ENCODE measurements around a stretch of chr7.

- RRBS, result no CpG with 5 or more reads among the region's 5 CpGs
Observed at GRCh38 chr7:95602227-95602914, 6.1 kb upstream of the PDK4 start.

- RRBS, result no CpG with 5 or more reads among the region's 1 CpG
Observed at GRCh38 chr7:95683066-95683279, 86.7 kb upstream of the PDK4 start.

GRCh38 chr7:96075315-96075797 is 246.5 kb downstream of the SLC25A13 start:
- RRBS, result 2% methylated on average over 7 of the region's 23 CpGs

- RRBS, result no CpG with 5 or more reads among the region's 3 CpGs
Observed at GRCh38 chr7:96179347-96179893, 142.5 kb downstream of the SLC25A13 start.

- RRBS, result no CpG with 5 or more reads among the region's 7 CpGs
Observed at GRCh38 chr7:96221550-96222091, 100.3 kb downstream of the SLC25A13 start.

- RRBS, result no CpG with 5 or more reads among the region's 5 CpGs
Observed at GRCh38 chr7:96236160-96236710, 85.7 kb downstream of the SLC25A13 start.

GRCh38 chr7:96331182-96331828 is 9.4 kb upstream of the SLC25A13 start:
- RRBS, result no CpG with 5 or more reads among the region's 3 CpGs

DNA sequence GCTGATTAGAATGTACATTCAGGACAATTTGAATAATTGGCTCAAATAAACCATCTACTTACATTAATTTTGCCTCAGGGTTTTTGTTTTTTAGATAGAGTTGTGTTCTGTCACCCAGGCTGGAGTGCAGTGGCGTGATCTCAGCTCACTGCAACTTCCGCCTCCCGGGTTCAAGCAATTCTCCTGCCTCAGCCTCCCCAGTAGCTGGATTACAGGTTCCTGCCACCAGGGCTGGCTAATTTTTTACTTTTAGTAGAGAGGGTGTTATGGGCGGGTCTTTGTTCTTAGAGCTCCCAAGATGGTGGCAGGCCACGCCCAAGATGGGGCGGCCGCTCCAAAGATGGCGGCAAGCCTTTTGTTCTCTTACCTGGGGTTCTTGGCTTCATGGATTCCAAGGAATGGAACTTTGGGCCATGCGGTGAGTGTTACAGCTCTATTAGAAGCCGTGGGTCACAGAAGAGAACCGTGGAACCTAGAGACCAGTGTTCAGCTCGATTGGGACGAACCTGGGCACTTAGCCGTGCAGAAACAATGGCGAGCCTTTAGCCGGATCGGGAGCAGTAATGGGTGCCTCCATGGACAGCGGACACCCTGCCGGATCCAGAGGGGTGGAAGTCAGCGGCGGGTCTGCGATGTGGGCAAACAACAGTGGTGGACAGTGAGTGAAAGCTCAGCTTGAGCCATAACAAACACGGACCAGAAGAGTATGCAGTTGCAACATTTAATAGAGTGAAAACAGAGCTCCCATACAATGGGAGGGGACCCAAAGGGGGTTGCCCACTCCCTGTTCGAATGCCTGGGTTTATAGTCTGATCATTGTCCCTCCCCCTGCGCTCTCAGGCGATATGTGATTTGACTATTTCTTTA is 36.4 kb upstream of the SLC25A13 start:
- RRBS, result 97% methylated on average over 2 of the region's 26 CpGs

- RRBS, result no CpG with 5 or more reads among the region's 10 CpGs
Observed at GRCh38 chr7:97011541-97012117, 6.3 kb downstream of the DLX6 start.

DNA sequence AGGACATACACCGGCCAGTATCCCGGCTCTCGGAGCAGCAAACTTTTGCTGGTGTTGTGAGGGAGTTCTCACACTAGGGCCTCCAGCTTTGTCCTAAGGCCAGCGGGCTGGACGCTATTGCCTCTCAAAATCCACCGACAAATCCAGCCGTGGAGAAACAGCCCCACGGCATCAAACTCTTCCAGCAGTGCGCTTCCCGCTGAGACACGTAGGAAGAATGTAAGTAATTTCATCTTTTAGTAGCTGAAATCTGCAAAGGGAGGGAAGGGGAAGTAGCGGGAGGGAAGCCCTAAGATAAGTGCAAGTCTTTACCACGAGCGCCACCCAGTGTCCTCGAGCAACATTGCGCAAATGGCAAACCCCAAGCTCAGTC is 2.9 kb upstream of the DLX5 start:
- RRBS, result 6% methylated on average over 1 of the region's 16 CpGs

DNA sequence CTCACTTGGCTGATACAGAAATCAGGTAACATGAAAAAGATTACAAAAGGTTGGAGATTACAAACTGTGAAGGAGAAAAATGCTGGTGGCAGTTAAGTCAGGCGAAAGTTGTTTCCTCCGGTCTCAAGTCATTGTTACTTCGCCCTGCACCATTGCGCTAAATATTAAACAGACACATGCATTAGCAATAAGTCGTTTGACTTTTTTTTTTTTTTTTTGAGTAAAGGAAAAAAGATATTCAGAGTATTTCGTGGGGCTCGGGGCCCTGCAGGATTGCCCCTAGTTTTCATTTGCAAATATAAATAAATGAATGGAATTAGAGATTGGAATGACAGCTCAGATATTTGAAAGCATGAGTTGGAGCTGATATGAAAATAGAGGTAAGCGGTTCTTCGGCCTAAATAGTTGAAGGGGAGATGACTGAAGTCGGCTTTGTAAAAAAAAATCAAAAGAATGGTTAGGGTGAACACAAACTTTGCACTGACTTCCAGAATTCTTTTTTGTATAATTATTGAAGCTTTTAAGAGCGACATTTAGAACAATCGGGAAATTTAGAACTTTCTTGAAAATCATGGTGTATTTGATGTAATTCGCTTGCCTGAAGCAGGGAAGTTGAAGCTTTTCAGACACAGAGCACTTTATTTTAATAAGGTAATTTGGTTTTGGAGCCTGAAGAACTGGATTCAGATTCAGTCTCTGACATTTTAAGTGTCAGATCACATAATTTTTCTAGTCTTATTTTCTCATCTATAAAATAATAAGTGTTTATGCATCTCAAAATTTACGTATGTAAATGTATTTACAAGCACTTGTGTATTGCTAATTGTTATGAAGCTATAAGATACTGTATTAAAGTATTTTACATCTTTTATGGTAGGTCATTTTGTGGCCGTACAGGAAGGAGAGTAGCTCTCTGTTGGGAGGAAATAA is 1.1 kb downstream of the SDHAF3 start:
- RRBS, result no CpG with 5 or more reads among the region's 15 CpGs

DNA sequence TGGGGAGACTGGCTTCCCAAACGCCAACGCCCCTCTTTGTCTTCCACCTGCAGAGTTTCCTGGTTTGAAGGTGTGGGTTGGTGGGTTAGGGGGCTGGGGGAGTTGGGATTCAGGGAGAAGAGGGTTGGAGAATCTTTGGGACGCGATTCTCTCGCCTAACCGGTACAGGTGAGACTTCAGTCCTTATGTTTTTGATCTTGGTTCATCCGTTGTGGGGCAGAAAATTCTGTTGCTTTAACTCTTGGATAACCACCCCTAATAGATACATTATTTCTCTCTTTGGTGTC is 352 bp downstream of the TAC1 start:
- RRBS, result no CpG with 5 or more reads among the region's 7 CpGs

- RRBS, result no CpG with 5 or more reads among the region's 11 CpGs
Observed at GRCh38 chr7:98057960-98058527, 48.6 kb upstream of the LMTK2 start.

DNA sequence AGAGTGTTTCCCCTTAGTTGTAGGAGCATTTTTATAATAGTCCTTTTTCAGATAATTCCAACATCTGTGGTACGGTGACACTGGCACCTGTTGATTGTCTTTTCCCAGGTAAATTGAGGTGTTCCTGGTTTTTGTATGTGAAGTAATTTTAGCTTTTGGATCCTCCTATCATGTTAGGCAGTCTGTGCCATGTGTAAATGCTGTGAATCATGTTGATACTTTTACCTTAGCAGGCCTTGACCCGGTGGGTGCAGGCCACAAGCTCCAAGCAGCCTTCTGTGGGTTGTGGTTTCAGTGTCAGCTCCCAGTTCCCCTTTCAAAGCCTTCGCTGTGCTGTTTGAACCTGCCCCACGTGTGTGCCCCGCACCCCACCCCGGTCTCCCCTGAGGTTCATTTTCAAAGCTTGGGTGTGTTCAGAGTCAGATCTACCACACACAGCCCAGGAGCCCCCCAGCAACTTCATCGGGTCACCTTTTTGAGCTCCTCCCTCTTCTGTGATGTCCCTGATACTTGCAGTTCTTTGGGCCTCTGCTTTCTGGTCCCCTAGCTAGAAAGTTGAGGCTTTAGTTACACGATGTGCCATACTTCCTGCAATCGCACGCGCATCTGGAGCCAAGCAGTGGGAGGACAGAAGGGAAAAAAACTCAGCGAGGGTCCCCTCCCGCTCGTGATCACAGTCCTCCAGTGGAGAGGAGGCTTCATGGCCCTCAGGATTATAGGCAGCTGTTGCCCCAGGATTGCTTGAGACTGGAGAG is 8.7 kb upstream of the BHLHA15 start:
- RRBS, result no CpG with 5 or more reads among the region's 14 CpGs

GRCh38 chr7:98214859-98215360 is 3.7 kb downstream of the BHLHA15 start:
- RRBS, result no CpG with 5 or more reads among the region's 27 CpGs

DNA sequence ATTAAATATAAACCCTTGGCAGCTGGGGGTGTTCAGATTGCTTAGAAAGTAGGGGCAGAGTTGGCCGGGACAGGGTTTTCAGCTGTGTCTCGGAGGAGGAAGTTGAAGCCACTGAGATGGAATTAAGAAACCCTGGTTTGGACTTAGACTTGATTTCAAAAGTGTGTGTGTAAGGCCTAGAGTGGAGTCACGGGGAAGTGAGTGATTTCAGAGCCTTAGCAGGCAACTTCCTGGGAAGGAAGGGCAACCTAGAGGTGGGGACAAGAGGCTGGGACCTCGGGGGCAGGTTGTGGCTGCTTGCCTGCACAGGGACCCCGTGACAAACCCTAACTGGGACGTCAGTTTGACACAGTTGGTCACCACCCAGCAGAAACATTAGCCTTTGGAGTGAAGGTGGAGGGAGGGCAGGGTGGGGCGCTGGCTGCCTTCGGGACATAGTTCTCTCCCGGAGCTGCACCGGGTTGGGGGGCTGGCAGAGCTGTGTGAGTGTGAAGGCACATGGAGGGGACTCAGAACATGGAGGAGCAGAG is 1.7 kb downstream of the BRI3 start:
- RRBS, result 89% methylated on average over 1 of the region's 10 CpGs

DNA sequence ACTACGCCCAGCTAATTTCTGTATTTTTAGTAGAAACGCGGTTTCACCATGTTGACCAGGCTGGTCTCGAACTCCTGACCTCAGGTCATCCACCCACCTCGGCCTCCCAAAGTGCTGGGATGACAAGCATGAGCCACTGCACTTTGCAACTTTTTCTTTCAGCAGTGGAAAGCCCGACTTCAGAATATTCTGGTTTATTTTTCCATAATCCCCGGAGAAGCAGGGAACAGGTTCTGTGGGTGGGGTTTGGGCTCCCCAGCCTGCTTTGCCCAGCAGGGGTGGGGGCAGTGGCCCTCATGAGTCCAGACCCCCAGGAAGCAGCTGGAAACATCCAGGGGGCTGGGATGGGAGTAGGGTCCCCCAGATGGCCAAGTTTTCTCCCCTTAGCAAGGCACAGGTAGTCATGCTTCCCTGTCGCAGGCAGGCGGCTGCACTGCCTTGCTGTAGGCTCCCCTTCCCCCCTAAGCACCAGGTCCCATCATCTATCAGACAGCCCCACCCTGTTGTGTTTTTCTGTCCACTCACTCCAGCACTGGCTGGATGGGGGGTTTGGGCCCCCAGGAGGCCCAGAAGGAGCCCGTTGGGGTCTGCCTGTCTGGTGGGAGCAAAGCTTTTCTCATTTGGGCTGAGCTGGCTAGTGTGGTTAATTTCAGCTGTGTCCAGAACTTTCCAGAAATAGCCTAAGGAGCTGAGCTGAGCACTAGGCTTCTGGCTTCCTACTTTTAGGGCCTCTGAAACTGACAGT is 7.8 kb downstream of the BRI3 start:
- RRBS, result no CpG with 5 or more reads among the region's 10 CpGs

DNA sequence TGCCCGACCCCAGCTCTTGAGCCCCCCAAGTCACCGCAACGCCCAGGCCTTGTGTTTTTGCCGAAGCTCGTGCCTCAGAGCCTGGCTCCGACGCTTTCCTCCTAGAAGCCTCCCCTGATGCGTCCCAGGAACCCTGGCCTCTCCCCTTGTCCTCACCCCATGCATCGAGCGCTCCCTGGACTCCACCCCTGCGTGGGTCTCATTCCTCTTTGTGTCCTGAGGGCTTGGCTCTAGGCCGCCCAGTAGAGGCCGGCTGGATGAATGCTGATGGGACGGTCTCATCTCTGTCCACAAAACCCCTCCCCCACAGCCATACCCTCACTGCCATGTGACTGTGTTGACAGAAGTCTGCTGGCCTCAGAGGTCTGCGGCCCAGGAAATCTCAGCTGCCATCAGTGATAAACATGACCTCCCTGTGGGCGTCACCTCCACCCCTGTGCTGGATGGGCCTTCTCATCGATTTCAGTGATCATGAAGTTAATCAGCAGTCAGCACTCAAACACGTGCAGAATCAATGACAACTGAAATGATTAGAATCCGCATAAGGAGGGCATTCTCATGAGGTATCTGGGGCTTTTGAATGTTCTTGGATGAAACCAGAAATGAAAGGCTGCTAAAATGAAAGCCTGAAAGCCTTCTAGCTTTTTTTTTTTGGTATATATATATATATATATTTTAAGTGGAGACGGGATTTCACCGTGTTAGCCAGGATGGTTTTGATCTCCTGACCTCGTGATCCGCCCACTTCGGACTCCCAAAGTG is 19.5 kb downstream of the BRI3 start:
- RRBS, result no CpG with 5 or more reads among the region's 24 CpGs

- RRBS, result no CpG with 5 or more reads among the region's 11 CpGs
Observed at GRCh38 chr7:98421015-98421239, 20.0 kb upstream of the BAIAP2L1 start.